ENCODE results near the genes CHRNA1 and HOXD13.

DNA sequence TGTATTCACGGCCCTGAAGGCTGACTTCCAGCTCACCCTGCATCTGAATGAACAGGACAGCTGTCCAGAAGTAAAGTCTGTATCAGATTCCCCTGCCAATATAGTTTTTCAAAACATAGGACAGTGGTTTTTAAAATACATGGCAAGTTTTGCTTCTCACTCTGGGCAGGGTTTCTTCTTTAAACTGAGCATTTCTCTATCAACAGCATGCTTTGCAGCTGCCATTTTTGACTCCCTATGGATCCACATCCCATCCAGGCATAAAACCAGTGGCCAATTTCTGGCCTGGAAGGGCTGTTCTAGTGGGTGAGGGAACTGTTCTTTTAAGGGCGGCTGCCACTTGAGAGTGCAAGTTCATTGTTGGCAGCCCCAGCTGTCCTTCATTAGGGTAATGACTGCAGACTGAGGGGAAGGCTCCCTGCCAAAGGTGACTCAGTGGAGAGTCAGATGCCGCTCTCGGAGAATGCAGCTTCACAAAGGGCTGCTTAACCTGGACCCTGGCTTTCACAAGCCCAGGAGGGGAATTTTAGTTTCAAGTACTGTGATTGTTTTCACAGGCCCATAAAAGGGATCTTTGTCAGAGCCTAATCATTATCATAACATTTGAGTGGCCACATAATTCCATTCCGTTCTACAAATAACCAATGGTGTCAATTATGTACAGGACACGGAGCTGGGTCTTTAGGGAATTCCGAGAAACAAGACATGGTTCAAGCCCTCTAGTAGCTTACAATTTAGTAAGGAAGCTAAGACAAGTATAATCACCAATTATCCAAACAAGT is 235.6 kb downstream of the CDCA7 start:
- PRO-cap = no peak

- PRO-cap = no peak
These were observed 214.8 kb downstream of the SP3 start for GRCh38 chr2:173750377-173750841.

- PRO-cap = no peak
These were observed 110.3 kb downstream of the SP3 start for GRCh38 chr2:173854889-173855311.

DNA sequence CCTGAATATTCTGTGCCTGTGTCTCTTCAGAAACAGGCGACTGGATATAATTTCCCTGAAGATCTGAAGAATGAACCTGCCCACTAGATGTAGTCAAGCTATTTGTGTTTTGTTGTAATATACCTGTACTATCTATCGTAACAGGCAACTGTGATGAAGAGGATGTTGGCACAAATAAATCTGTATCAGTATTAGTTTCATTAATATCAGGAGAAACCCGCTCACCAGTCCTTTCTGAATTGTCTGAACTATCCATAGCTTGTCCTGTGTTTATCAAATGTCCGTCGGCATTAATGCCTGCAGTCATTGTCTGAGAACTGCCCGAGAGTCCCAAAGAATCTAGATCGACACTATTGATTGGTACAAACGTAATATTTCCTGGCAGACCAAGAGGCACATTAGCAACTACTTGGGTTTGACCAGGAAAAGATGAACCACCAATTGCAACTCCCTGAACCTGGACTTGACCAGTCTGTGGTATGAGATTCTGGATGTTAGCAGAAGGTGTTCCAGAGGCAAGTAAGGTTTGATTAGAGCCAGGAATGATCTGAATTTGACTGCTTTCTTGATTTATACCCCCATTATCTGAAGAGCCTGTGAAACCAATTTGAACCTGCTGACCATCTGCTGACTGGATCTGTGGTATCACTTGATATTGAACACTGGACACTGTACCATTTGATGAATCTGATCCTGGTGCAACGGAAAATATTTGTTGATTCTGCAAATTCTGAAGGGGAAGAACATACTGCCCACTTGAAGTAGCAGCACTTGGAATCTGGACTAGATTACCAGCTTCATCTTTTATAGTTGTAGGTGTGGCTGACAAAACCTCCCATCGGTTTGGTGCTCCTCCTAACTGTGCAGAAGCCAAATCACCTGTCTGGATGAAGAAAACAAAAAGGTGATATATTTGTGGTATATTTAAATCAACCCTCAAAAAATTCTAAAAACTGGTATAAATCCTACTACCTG is 9.5 kb downstream of the SP3 start:
- PRO-cap = no peak

GRCh38 chr2:173999097-173999809 is 34.1 kb upstream of the SP3 start:
- PRO-cap = no peak

- PRO-cap = no peak
These were observed 86.7 kb upstream of the SP3 start for GRCh38 chr2:174051636-174052558.

- PRO-cap = no peak
These were observed 26.7 kb downstream of the OLA1 start for GRCh38 chr2:174221568-174222171.

GRCh38 chr2:174558405-174558731 is 39.2 kb downstream of the WIPF1 start:
- PRO-cap = no peak

- PRO-cap = no peak
These were observed 1.8 kb upstream of the WIPF1 start for GRCh38 chr2:174599311-174599870.

GRCh38 chr2:174617143-174617475 is 19.5 kb upstream of the WIPF1 start:
- PRO-cap = no peak

GRCh38 chr2:174633167-174634055 is 35.8 kb upstream of the WIPF1 start:
- PRO-cap = no peak

DNA sequence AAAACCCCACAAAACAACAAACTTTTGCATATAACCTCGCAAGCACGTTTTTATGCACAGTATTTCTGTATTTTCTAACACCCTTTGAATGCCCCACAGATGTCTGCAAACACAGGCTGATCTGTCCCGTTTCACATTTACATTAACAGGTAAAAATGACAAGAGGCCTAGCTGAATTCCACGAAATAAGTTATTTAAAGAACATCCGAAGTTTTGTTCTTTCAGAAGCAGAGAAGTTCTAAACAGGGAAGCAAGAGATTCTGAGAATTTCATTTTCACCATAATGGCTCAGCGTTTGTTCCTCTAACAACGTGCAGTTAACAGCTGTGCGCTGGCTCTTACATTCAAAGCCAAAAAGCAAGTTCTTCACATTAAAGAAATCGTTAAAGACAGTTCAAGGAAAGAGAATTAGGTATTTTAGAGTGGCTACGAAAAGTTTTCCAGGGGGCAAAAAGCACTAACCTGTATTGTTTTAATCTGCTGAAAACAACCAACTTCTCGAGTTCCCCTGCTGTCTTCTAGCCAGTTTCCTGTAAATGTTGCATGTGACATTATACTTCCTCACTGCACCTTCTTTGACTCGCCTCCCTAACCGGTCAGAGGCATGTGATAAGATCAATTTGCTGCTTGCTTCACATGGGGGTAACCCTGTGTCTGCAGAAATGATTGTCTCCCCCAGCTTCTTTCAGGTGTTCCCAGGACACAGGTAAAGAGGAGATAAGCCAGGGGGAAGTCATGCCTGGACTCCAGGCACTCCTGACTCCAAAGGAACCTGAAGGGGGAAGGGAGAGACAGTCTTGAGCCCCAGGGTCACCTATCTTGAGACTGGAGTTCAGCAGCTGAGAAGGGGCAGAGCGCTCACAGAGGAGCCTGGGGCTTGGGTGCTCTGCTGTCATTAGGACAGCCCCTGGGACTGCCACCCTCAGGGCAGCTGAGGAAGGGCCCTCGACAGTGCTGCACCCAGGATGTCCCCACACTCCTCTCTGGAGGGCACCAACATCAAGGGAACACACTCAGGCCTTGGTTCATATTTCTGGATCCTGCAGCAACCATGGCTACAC is 36.8 kb upstream of the WIPF1 start:
- PRO-cap = no peak

- PRO-cap = no peak
These were observed 468 bp downstream of the CHRNA1 start for GRCh38 chr2:174763752-174764255.

- PRO-cap = no peak
These were observed at the start of gene CHRNA1 for GRCh38 chr2:174764348-174764690. CHRNA1 (minus strand) TSS chr2:174764472.

DNA sequence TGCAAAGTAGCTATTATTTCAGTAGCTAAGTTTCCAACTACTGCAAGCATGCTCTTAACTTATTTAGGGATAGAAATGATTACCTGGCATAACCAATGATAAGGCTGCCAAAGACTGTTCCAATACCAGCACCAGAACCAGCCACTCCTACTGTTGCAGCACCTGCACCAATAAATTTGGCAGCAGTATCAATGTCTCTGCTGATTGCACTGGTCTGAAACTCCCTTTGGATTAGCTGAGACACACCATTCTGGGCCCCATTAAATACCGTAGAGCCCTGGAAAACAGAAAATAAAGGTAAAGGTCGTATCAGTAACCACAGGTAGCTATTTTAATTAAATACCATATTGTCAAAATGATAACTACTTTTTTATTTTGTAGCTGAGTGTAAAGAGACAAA is 2.5 kb downstream of the ATP5MC3 start:
- PRO-cap = no peak

- PRO-cap = no peak
These were observed 31.8 kb downstream of the LNPK start for GRCh38 chr2:175970045-175970852.

- PRO-cap = no peak
These were observed 3.9 kb downstream of the EVX2 start for GRCh38 chr2:176079467-176080570.

DNA sequence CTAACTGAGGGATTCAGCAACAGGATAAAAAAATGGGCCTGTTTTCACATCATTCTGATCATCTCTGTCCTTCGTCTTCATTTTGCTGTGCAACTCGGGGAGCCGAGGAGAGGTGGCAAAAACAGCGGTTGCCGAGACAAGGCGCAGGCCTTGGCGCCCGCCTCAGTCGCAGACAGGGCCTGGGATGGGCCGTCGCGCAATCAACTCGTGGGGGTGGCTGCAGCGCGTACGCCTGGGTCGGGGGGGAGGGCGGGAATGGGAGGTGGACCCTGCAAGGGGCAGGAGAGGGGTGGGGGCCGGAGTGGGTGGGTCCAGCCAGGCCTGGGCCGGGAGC is 322 bp upstream of the HOXD13 start:
- PRO-cap = no peak

- PRO-cap = no peak
These were observed at the start of gene HOXD13 for GRCh38 chr2:176092566-176093614. HOXD13 (plus strand) TSS chr2:176092721.

DNA sequence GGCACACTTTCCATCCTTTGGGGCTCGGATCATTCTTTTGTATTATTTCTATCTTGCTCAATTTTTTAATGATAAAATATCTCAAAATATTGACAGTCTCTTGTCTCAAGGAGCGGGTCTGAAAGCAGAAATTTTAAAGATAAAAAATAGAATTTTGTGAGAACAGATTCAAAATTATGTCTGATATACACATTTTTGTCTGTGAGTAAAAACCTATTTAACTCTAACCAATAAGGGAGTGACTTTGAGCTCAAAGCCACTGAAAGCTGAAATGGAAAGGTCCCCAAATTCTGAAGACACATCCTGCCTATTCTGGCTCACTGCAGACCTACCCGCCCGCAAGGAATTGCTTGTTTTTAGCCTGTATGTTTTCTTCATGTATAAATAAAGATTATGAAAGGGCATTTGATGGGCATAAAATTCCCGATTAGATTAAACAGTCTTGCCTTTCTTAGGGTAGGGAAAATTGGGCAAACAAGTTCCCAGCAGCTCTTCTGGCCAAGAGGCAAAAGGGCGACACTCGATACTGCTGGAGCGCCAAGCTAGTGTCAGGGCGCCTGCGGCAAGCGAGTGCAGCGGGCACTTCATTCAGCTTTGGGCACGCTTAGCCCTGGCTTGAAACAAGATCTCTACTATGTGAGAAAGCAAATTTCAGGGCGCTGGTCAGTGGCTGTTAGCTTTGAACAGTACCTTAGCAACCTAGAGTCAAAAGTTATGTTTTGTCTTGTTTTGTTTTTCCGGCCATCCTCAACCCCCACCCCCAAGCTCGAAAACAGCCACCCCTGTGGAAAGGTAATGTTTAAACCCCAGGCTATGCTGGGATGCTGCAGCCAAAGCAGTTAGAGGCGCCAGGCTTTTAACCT is 2.7 kb upstream of the HOXD10 start:
- PRO-cap = no peak

All from left common carotid artery plus branches (tissue), 1 donor.